ENCODE measurements around the genes AQP11, RSF1, THRSP and RAB30.

- PRO-cap, result no peak
These were observed 63.6 kb downstream of the MYO7A start for GRCh38 chr11:77191350-77192387.

GRCh38 chr11:77411201-77411644 is 62.7 kb downstream of the PAK1 start:
- PRO-cap, result no peak

- PRO-cap, result no peak
These were observed 18.6 kb upstream of the AQP11 start for GRCh38 chr11:77570836-77571772.

- PRO-cap, result bidirectional peak, plus-strand start at chr11:77589664, minus-strand start at chr11:77589545; bidirectional peak, plus-strand start at chr11:77589953, minus-strand start at chr11:77589803
These were observed at the start of gene AQP11 for GRCh38 chr11:77589311-77590334. Gene AQP11, plus strand, starts transcription at chr11:77589953.

DNA sequence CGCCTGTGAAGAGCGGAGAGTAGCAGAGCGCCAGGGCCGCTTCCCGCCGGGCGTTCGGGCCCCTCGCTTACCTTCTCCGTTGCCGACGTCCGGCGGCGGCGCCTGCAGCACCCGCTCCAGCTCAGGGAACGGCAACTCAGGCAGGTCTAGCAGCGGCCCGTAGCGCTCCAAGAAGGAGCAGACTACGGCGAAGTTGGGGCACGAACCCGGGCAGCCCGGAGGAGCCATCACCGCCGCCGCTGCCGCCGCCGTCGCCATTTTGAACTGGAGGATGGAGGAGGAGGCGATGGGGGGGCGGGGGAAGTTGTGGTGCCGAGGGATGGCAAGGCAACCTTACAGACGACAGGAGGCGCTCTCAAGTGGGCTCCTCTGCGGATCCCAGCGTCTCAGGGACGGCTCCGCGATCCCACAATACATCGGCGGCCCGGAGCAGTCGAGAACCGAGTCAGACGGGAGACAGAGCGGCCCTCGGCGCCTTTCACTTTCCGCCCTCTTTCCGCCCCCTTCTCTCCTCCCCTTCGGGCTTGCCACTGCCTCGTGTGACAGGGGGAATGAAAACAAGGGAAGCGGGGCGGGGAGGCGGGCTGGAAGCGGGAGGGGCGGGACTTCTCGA is at the start of gene RSF1:
Gene RSF1 (minus strand): TSS at position 266 of the 613 bp plus-strand sequence.
- PRO-cap, result unidirectional peak, minus-strand start at position 266 of the sequence; bidirectional peak, plus-strand start outside the sequence, minus-strand start at position 510 of the sequence

- PRO-cap, result no peak
These were observed 492 bp downstream of the INTS4 start for GRCh38 chr11:77993839-77994512.

- PRO-cap, result no peak
These were observed 12.3 kb upstream of the THRSP start for GRCh38 chr11:78051087-78052006.

DNA sequence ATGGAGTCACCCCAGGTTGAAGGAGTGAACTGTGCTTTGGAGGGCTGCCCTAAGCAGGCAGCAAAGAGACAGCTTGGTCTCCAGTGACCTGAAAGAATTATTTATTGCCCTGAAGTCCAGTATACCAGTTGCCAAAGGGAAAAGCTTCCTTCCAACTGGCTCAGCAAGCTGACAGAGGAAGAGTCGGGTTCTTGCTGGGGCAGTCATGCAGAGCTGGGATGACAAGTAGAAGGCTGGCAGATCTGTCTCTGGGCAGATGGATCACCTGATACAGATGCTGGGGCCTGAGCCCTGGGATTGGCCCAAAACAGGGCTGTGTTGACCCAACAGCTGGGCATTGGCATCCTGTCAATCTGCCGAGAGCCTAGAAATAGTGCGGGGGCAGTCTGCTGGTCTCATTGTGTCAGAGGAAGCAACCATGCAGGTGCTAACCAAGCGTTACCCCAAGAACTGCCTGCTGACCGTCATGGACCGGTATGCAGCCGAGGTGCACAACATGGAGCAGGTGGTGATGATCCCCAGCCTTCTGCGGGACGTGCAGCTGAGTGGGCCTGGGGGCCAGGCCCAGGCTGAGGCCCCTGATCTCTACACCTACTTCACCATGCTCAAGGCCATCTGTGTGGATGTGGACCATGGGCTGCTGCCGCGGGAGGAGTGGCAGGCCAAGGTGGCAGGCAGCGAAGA is at the start of gene THRSP:
Gene THRSP (plus strand): TSS at position 398 of the 684 bp plus-strand sequence.
- PRO-cap, result no peak

DNA sequence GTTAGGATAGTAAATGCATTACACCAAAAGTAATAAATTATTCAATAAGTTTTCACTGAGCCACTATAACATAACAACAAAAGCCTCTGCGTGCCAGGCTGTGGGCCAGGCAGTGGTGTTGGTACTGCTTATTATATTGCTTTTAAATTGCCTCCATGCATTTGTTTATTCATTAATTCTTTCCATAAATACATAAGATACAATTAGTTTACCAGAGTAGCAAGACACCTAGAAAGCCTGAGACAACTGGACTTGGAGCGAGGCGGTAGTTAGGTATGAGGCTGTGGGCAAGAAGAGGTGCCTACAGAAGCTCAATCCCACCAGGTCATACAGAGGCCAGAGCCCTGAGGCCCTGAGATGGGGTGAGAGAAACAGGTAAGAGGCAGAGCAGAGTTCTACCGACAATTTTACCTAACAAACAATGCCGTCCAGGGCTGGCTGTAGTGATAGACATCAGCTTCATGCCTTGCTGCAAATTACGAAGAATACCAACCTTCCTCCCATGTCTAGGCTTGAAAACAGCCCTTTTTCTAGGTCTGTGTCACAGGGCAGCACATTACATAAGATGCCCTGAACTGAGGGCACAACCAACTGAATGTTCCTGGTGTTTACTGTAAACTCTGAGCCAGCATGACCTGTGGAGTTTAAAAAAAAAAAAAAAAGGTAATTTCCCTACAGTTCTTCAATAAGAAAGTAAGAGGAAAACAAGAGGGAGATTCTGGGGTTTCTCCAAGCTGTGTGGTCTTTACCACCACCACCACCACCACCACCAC is 105.9 kb downstream of the GAB2 start:
- PRO-cap, result no peak

- PRO-cap, result no peak
These were observed 82.7 kb downstream of the GAB2 start for GRCh38 chr11:78334544-78335714.

DNA sequence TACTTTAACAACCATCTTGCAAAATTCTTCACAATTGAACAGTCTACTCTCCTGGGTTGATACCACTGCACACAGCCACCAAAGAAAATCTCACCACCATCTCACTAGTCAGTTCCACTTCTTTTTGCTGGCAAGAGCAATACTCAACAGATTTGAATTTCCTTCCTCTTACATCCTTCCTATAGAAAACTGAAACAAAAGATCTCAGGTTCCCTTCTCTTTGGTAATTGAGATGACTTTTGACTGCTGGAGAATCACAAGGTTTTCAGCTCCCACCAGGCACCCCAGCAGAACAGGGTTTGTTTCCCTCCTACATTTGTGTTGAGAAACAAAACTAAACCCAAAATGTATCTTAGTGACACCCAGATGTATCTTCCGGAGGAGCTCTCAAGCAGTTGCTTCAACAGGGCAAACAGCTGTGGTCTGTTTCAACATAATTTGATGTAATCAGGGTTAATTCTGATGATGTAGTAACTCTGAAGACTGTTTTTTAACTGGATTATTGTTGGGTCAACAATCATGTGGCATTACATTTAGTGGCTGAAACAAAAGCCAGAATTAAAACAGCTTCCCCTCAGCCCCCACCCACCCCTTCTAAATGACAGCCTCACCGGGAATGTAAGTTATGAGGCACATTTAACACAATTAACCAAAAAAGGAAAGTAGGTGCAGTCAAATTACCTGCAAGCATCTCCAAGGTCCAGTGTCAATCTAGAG is 7.2 kb upstream of the GAB2 start:
- PRO-cap, result no peak

DNA sequence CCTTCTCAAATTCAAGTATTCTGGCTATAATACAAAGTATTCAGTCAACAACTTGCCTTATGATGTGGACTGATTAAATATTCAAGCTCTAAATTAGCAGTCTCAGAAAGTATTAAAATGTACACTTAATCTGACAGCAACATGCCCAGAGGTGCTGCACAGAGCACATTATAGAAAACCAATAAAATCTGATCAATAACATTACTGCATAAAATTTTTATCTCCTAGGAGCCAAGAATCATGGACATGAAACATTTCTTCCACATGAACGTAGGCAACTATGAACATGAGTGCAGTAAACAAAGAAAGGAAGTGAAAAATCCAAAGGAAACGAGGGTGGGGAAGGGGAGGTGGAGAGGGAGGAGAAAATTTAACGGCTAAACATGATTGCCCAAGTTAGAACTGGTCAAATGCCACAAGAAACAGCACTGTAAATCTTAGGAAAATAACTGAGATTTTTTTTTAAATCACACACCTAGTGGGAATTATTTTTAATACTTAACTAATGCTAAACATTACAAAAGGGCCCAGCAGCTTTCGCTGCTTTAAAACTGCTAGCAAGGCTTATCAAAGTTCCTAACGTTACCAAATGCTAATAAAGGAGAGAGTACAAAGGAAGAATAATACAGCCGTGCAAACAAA is 13.9 kb downstream of the NARS2 start:
- PRO-cap, result no peak

- PRO-cap, result unidirectional peak, plus-strand start at chr11:78877613
These were observed 302.8 kb upstream of the NARS2 start for GRCh38 chr11:78877522-78877721.

- PRO-cap, result no peak
These were observed 546 bp upstream of the TENM4 start for GRCh38 chr11:79441316-79441836.

GRCh38 chr11:82732223-82733021 is 1.2 kb downstream of the FAM181B start:
- PRO-cap, result no peak

GRCh38 chr11:82790992-82791761 is 57.5 kb upstream of the FAM181B start:
- PRO-cap, result no peak

DNA sequence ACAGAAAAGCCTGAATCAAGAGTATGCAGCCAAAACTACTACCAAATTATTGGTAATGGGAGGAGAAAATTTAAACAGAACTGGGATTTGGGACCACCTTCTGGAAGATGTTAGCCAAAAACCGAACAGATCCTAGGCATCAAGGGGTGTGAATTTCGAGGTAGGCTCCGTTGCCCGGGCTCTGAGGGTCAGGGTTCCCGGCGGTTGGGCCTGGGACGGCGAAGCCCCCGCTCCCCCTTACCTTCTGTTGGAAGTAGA is 307 bp downstream of the PRCP start:
- PRO-cap, result no peak

DNA sequence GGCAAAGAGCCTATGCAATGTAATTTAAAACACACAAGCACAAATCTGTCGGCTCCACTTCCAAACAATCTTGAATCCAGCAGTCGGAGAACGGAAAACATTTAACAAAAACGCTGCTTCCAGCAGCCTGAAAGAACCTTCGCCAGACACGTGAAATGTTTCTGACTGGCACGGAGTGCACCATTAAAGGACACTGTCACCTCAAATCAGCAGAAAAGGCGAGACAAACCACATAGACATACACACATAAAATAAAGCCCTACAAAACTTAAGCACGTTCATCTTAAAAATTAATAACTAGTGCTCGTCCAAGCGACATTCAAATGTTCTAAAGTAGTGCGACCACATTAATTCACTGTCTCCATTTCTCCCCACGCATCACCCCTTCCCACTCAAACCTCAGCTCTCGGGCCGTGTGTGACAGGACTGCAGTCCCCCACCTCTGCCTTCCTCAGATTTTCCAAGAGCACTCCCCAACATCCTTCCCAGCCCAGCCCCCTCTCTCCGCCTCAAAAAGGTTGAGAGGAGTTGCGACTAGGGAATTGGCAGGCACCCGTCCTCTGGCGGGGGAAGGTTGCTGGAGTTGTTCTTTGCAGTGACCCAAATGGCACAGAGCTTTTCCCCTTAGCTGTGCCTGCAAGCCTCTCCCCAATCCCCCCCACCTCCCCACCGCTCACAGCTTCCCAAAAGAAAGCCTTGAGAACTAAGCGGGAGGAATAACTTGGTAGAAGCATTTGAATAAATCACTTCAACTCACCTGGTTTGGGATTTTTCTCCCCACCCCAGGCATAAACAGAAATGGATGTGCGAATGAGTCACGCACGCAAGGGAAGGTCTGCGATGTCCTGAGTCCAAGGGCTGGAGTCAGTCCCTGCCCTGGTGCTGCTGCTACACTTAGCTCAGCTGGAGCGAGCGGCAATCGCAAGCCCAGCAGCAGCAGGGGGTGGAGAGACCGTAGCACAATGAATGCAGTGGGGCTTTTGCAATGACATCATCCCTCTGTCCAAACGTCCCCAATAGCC is at the start of gene RAB30:
Gene RAB30 (minus strand): TSS at position 964 of the 1,022 bp plus-strand sequence.
- PRO-cap, result bidirectional peak, plus-strand start outside the sequence, minus-strand start at position 964 of the sequence

DNA sequence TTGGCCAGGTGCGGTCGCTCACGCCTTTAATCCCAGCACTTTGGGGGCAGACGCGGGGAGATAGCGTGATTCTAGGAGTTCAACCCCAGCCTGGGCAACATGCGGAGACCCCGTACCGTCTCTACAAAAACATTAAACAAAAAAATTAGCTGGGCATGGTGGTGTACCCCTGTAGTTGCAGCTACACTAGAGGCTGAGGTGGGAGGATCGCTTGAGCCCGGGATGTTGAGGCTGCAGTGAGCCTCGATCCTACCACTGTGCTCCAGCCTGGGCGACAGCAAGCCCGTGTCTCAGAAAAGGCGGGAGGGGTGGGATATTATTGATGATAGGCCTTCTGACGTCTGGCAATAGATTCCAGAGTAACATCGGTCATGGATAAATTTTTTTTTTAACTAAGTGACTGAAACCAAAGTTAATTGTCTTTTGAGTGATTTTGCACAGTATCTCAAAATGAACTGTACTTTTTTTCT is 1.1 kb upstream of the RAB30 start:
- PRO-cap, result no peak

- PRO-cap, result bidirectional peak, plus-strand start at chr11:83156974, minus-strand start at chr11:83156703
These were observed 168 bp upstream of the PCF11 start for GRCh38 chr11:83156885-83157041.

All from aorta (tissue), 1 donor.